AG04450 (cell line): ENCODE measurements around the genes TMEM25, CXCR5, UPK2 and HINFP.

GRCh38 chr11:118530814-118531443 lies at the start of gene TMEM25:
Gene TMEM25, plus strand, starts transcription at chr11:118531192.
- CAGE, long polyA plus RNA, result no peak
- RRBS, result 2% methylated on average over 38 of the region's 66 CpGs

GRCh38 chr11:118610775-118611302 lies 3.4 kb downstream of the PHLDB1 start:
- CAGE, long polyA plus RNA, result no peak
- RRBS, result 5% methylated on average over 27 of the region's 52 CpGs

- CAGE, long polyA plus RNA, result no peak
- RRBS, result 28% methylated on average over 4 of the region's 7 CpGs
Observed at GRCh38 chr11:118612117-118612930, 4.9 kb downstream of the PHLDB1 start.

GRCh38 chr11:118628349-118628700 lies 20.9 kb downstream of the PHLDB1 start:
- CAGE, long polyA plus RNA, result no peak
- RRBS, result no CpG with 5 or more reads among the region's 13 CpGs

- CAGE, long polyA plus RNA, result no peak
- RRBS, result 24% methylated on average over 9 of the region's 55 CpGs
Observed at GRCh38 chr11:118634738-118635766, 27.6 kb downstream of the PHLDB1 start.

- CAGE, long polyA plus RNA, result no peak
- RRBS, result no CpG with 5 or more reads among the region's 28 CpGs
Observed at GRCh38 chr11:118645167-118645984, 34.1 kb downstream of the TREH start.

GRCh38 chr11:118658084-118658459 lies 21.4 kb downstream of the TREH start:
- CAGE, long polyA plus RNA, result no peak
- RRBS, result no CpG with 5 or more reads among the region's 7 CpGs

DNA sequence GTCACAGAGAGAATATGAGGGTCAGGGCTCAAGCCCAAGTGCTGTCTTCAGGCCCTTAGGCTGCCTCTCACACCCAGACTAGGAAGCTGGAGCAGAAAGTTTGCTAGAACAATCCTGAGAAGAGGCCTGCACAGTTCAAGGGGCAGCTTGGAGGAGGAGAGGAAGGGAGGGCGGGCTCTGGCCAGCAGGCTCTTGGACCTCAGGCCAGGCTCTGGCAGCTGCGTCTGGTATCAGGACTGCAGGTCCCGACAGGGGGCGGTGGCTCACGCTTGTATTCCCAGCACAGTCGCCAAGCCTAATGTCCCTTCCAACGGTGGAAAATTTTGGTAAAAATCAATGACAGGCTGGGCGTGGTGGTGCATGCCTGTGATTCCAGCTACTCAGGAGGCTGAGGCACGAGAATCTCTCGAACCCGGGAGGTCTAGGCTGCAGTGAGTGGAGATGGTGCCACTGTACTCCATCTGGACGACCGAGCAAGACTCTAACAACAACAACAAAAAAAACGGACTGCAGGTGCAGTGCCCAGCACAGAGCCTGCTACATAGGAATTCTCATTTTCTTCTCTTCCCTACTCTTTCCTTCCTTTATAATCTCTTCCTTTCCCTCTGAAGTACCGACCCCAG lies 491 bp downstream of the TREH start:
- CAGE, long polyA plus RNA, result no peak
- RRBS, result no CpG with 5 or more reads among the region's 15 CpGs

DNA sequence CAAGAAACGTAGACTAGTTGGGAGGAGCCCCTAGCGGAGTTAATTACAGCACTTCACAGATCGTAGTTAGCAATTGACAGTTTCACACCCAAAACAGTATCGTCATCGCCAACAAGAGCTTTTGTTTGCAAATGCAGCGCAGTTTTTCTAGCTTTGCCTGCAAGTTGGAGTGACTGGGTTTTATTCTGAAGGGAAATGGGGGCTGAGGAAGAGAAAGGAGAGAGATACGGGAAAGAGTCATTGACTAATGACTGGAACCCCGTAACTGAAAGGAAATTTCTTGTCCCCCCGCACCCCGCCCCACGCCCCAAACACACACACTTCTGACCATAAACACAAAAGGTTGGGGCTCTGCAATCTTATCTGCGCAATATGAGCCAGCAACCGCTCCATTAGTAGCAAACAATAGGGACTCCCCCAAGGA lies 999 bp downstream of the DDX6 start:
- CAGE, long polyA plus RNA, result no peak
- RRBS, result no CpG with 5 or more reads among the region's 13 CpGs

GRCh38 chr11:118883379-118884406 lies at the start of gene CXCR5:
Gene CXCR5, plus strand, starts transcription at chr11:118883892.
- CAGE, long polyA plus RNA, result no peak
- RRBS, result no CpG with 5 or more reads among the region's 20 CpGs

- CAGE, long polyA plus RNA, result no peak
- RRBS, result no CpG with 5 or more reads among the region's 16 CpGs
Observed at GRCh38 chr11:118896348-118897064, 12.8 kb downstream of the CXCR5 start.

GRCh38 chr11:118898735-118899341 lies 15.1 kb downstream of the CXCR5 start:
- CAGE, long polyA plus RNA, result no peak
- RRBS, result 97% methylated on average over 5 of the region's 23 CpGs

DNA sequence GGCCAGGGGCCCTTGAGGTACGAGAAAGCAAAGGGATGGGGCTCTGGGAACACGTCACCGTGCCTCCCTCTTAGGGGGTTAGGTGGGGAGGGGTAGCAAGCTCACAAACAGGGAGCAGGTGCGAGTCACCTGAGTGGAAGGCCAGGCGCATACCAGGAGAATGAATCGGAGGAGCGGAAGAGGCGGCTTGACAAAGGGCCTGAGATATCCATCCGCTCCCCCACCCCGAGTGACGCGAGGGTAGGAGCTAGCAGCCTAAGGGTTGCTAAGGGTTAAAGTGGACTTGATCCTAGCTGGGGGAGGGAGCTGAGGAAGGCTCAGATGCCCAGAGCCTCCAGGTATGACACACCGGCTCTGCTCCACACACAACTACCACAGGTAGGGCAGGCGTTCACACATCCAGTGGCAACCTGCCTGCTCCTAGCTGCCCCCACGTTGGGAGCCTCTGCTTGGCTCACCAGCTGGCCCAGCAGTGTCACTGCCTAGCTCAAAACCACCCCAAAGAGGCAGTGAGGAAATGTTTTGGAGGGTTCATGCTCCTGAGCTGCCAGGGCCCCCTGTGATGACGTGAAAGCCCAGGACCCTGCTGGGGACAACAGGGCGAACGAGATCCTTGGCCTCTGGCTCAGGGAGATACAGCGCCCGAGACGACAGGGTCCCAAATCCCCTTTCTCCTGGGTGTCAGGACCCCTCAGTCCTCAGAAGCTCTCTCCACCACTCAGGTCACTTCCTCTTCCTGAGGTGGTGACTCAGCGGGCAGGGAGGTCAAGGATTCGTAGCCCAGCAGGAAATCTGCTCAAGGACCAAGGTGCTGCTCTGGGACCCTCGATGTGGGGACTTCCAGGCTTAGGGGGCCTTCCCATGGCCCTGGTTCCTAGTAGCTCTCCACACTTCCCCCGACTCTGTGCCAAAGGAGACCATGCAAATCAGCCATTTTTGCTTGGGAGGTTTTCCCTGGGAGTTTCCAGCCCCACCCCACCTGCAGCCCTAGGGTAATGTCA lies 13.2 kb downstream of the BCL9L start:
- CAGE, long polyA plus RNA, result no peak
- RRBS, result no CpG with 5 or more reads among the region's 25 CpGs

DNA sequence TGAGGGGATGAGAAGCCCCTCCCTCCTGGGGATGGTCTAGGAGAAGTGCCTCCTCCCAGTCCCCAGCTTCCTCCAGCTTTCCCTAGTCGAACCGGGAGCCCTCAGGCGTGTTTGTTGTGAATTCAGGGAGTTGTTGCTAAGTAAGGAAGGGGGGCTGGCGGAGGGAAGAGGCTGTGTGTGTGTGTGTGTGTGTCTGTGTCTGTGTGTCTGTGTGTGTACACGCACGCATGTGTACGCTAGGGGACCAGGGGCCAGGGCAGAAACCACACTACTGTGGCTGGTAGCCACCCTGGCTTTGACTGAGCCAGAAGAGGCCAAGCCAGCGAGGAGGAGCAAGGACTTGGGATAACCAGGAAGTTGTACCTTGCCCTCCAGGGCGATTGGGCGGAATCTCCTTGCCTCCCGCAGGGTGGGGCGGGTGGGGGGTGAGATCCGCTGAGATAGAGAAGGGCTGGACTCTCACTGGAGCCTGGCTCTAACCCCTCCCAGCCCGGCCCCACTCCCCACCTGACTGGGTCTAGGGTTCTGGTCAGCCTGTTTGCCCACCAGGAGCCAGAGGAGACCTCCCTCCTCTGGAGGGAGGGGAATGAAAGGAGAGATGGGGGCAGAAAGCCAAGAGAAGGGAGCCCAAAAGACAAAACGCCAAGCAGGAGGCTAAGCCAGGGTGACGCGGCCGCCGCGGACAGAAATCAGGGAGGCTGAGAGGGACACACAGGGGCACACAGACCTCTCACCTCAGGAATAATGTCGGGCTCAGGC lies 7.5 kb downstream of the BCL9L start:
- CAGE, long polyA plus RNA, result no peak
- RRBS, result no CpG with 5 or more reads among the region's 21 CpGs

- CAGE, long polyA plus RNA, result no peak
- RRBS, result no CpG with 5 or more reads among the region's 45 CpGs
Observed at GRCh38 chr11:118927752-118929027, 2.5 kb upstream of the BCL9L start.

DNA sequence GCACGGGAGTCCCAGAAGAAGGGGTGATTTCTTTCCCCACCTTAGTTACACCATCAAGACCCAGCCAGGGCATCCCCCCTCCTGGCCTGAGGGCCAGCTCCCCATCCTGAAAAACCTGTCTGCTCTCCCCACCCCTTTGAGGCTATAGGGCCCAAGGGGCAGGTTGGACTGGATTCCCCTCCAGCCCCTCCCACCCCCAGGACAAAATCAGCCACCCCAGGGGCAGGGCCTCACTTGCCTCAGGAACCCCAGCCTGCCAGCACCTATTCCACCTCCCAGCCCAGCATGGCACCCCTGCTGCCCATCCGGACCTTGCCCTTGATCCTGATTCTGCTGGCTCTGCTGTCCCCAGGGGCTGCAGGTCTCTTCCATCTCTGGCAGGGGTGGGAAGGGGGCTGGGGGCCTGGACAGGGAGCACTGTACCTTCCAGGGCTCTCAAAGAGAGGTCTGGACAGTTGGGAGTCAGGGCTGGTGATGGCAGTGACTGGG lies at the start of gene UPK2:
UPK2 (plus strand) TSS at position 233 of the 489 bp plus-strand sequence.
- CAGE, long polyA plus RNA, result no peak
- RRBS, result no CpG with 5 or more reads among the region's 2 CpGs

GRCh38 chr11:119015105-119015943 lies 2.8 kb downstream of the RPS25 start:
- CAGE, long polyA plus RNA, result no peak
- RRBS, result no CpG with 5 or more reads among the region's 8 CpGs

- CAGE, long polyA plus RNA, result no peak
- RRBS, result no CpG with 5 or more reads among the region's 1 CpG
Observed at GRCh38 chr11:119049646-119049895, 7.4 kb downstream of the HYOU1 start.

DNA sequence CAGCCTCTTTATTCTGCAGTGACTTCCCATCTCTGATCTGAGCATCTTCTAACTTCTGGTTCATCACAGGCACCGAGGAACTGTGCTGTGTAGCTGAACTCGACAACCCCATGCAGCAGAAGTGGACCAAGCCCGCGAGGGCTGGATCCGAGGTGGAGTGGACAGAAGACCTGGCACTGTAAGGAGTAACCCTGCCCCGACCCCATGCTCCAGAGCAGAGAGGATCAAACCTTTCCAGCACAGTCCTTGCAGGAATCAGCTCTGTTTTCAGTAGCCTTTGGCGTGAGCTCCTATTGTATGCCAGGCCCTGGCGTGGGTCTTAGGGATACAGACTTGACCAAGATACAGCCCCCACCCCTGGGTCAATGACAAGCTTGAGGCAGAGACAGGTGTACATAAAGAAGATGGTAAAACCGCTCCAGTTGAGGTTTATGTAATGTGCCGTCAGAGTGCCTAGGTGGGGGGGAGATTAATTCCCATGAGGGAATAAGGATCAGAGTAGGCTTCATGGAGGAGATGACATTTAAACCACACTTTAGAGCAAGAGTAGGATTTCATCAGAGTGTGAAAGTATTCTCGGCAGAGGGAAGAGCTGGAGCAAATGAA lies 4.4 kb downstream of the C2CD2L start:
- CAGE, long polyA plus RNA, result no peak
- RRBS, result no CpG with 5 or more reads among the region's 11 CpGs

DNA sequence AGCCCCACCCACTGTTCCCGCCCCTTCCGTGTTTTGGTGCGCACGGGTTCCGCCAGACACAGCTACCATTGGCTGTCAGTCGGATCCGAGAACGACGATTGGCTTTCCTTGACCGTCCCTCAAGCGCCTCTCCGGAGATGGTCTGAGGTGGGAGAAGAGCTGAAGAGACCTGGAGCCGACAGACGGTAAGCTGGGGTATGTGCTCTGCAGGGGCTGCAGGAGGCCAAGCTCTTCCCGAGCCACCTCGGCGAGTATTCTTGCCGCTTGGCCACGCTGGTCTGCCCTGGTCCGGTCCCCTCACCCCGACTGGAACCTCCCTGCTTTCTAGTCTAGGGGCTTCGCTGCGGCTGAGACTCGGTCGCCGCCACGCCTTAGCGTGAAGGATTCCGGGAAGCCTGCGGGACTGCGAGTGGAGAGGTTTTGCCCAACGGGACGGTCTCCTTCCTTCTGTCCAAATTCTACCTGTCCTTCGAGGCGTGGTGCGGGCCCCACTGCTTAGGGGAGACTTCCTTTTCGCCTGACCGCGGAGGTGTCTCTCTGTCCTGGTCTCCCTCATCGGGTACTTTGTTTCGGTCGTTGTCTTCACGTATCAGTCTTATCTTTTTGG lies at the start of gene HINFP:
HINFP (plus strand) TSS at position 126 of the 607 bp plus-strand sequence.
- CAGE, long polyA plus RNA, result start-site peak on the plus strand centred at position 147 of the sequence, 37 bp wide, 814 and 817 reads in 2 replicates
- RRBS, result 1% methylated on average over 8 of the region's 43 CpGs